ENCODE data around the genes RNF125 and ASXL3.

- PRO-cap, 3 experiments, result no peak in any of the 3 experiments
- RAMPAGE, long total RNA, 2 experiments, result no peak in any of the 2 experiments
- RRBS, result no CpG with 5 or more reads among the region's 14 CpGs
These were observed 184.4 kb downstream of the CDH2 start for GRCh38 chr18:27992412-27993079.

DNA sequence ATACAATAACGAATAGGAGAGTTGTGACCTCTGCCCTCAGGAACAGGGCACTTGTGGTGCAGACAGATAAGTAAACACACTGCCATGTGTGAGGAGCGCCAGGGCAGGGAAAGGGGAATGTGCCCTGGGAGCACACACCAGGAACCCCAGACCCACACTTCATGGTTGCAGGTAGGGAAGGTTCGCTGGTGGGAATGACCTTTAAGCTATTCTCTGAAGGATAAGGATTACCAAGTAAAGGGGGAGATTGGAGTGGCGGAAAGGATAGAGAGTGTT is 42.2 kb upstream of the DSC1 start:
- PRO-cap, 3 experiments, result no peak in any of the 3 experiments
- RAMPAGE, long total RNA, 2 experiments, result no peak in any of the 2 experiments
- RRBS, result no CpG with 5 or more reads among the region's 4 CpGs

DNA sequence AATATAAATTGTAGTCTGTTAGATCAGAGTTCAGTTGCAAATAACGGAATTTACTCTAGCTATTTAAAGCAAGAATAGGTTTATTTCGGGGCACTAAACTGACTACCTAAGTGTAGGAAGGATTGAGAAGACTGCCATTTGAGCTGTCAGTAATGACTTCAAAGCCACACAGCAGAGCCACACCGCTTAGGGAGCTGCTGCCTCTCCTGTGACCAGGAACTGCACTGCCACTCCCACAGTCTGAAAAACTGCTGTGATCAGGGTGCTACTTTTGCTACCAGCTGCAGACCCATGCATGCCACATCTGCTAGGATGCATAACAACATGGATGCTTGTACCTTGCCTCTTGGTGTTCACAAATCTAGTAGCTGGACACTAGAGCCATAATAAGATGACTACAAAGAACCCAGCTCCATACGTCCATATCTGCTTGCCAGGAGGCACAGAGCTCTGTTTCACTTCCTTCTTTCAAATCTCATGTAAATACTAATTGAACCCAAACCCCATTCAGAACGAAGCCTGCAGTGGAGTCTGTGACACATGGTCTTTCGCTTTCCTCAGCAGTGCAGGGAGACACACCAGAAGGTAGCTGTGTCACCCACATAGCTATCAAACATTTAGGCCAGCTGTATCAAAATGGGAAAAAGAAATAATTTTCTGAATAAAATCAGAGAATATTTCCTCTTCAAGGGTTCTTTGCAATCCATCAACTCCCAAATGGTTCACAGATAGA is 2.3 kb downstream of the DSG2 start:
- PRO-cap, 3 experiments, result no peak in any of the 3 experiments
- RAMPAGE, long total RNA, 2 experiments, result no peak in any of the 2 experiments
- RRBS, result no CpG with 5 or more reads among the region's 6 CpGs

DNA sequence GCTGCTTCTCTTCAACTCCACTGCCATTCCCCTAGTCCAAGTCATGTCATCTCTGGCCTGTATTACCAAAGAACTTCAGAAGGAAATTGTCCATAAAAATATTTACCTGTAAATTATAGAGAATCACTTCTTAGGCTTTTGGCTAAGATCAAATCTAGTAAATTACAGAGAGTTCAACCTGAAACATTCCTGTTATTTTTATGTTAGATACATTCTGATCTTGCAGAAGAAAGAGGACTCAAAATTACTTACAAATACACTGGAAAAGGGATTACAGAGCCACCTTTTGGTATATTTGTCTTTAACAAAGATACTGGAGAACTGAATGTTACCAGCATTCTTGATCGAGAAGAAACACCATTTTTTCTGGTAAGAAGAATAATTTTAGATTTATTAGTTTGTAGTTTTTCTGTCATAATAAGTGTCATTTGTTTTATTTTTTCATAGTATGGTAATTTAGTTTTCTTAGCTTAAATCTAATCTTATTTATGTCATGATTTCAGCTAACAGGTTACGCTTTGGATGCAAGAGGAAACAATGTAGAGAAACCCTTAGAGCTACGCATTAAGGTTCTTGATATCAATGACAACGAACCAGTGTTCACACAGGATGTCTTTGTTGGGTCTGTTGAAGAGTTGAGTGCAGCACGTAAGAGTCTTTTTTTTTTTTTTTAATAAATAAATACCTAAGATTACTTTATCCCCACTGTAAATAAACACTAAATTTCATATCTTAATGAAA is 22.8 kb downstream of the DSG2 start:
- PRO-cap, 3 experiments, result no peak in any of the 3 experiments
- RAMPAGE, long total RNA, 2 experiments, result no peak in any of the 2 experiments
- RRBS, result no CpG with 5 or more reads among the region's 5 CpGs

DNA sequence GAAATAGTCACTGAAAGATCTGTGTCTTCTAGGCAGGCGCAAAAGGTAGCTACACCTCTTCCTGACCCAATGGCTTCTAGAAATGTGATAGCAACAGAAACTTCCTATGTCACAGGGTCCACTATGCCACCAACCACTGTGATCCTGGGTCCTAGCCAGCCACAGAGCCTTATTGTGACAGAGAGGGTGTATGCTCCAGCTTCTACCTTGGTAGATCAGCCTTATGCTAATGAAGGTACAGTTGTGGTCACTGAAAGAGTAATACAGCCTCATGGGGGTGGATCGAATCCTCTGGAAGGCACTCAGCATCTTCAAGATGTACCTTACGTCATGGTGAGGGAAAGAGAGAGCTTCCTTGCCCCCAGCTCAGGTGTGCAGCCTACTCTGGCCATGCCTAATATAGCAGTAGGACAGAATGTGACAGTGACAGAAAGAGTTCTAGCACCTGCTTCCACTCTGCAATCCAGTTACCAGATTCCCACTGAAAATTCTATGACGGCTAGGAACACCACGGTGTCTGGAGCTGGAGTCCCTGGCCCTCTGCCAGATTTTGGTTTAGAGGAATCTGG is 45.5 kb upstream of the TTR start:
- PRO-cap, 3 experiments, result no peak in any of the 3 experiments
- RAMPAGE, long total RNA, 2 experiments, result no peak in any of the 2 experiments
- RRBS, result no CpG with 5 or more reads among the region's 5 CpGs

DNA sequence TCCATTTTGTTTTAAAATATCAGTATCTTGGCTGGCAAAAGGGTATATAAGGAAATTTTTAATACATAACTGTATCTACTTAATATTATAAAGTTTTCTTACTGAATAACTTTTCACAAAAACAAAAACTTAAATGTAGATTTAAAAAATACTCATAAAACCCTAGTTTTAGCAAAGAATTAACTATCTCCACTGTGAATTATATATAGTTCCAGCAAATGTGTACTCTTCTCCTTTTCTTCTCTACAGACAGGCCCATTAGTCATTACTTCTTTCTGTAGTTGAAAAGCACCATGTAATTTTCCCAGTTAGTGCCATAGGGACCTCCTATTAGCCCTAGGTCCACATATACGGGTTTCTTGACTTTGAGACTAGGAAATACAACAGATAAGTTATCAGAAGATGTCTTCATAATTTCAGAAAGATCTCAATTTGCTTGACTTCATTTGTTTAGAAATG is 31.0 kb downstream of the TTR start:
- PRO-cap, 3 experiments, result no peak in any of the 3 experiments
- RAMPAGE, long total RNA, 2 experiments, result no peak in any of the 2 experiments
- RRBS, result no CpG with 5 or more reads among the region's 1 CpG

DNA sequence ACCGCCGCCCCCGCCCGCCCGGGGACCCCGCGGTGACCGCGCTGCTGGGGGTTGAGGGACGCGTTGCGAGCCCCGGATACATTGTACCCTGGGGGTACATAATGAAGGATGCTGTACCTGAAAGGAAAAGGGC is 1.1 kb upstream of the B4GALT6 start:
- PRO-cap, 3 experiments, result peak in 3 of 3 experiments; most common plus-strand start position 24 of the sequence (in 1)
- RAMPAGE, long total RNA, 2 experiments, result no peak in any of the 2 experiments
- RRBS, result under 1% methylated on average over 13 of the region's 13 CpGs

- PRO-cap, 3 experiments, result no peak in any of the 3 experiments
- RAMPAGE, long total RNA, 2 experiments, result no peak in any of the 2 experiments
- RRBS, result no CpG with 5 or more reads among the region's 6 CpGs
These were observed 85.4 kb downstream of the TRAPPC8 start for GRCh38 chr18:31857396-31858063.

DNA sequence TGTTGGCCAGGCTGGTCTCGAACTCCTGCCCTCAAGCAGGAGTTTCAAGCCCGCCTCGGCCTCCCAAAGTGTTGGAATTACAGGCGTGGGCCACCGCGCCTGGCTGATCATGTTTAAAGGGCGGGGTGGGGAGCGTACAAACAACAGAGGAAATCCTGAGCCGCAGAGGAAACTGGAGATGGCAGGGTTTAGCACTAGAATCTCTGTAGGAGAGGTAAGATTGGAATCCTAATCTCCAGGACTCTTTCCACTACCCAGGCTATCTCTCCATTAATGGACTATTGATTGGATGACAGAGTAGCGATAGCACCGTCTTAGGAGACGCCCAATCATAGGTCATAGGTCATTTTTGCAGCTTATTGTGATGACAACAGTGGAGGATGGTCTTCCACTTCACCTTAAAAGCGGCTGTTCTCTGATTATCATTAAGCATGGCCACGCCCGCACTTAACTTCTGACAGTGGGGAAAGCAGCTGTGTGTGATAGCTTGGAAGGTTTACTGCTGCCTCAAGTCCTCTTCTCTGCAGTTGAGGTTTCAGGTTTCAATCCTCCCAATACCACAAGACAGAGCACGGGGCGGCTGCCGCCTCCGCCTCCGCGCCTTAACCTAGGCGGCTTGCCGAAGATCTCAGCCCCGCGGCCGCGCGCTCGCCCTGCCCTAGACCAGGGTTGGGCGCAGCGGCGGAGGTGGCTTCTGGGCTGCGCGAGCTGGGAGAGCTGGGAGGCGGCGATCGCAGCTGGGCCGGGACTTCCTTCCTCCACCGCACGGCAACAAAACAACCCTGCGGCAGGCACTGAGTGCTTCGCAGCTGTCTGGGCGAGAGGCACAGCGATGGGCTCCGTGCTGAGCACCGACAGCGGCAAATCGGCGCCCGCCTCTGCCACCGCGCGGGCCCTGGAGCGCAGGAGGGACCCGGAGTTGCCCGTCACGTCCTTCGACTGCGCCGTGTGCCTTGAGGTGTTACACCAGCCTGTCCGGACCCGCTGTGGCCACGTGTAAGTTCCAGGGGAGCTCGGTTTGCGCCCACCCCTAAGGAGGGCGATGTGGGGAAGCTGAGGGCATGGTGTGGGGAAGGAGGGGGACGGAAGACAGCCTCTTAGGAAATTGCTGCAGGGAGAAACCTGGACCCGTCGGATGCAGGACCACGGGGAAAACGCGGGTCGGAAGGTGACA is at the start of gene RNF125:
Gene RNF125, plus strand, starts transcription at position 794 of the 1,174 bp plus-strand sequence.
- PRO-cap, 3 experiments, result peak in 3 of 3 experiments; most common plus-strand start position 165 of the sequence (in 3); most common minus-strand start position 665 of the sequence (in 2)
- RAMPAGE, long total RNA, 2 experiments, result start-site peak on the plus strand in 1 of 2 experiments, centred at position 802 of the sequence, 25 reads per replicate
- RRBS, result 1% methylated on average over 7 of the region's 73 CpGs

- PRO-cap, 3 experiments, result no peak in any of the 3 experiments
- RAMPAGE, long total RNA, 2 experiments, result no peak in any of the 2 experiments
- RRBS, result no CpG with 5 or more reads among the region's 1 CpG
These were observed 31.2 kb downstream of the RNF125 start for GRCh38 chr18:32049849-32050108.

DNA sequence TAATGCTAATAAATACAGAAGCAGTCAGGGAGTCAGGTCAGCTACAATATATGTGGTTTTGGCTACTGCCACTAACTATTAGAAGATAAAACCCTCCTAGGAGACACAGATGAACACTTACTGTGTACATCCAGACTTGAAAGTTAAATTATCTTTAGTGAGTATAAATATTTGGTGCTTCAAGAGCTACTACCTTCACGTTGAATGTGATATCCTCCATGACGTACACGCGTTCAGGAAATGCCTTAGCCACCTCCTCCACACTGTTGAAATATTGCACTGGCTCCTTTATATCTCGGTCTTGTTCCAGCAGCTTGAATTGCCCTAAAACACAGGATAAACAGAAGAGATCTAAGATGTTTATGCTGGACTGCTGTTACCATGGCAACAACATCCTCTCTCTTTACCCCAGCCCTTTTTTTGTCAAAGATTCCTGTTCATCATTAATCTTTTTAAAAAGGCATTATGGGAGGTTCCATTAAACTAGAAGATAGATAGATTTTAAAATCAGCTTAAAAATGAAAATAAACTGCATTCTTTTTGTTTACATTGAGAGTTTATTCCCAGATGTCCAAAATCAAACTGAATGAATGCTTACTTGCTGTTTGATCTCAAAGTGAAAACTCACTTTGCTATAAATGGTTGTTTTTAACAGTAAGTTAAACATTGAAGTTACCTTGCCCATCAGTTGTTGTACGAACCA is 120.3 kb downstream of the MEP1B start:
- PRO-cap, 3 experiments, result peak in 1 of 3 experiments; most common minus-strand start position 422 of the sequence (in 1)
- RAMPAGE, long total RNA, 2 experiments, result start-site peak on the minus strand in 1 of 2 experiments, centred at position 419 of the sequence, 11 reads per replicate
- RRBS, result no CpG with 5 or more reads among the region's 6 CpGs

DNA sequence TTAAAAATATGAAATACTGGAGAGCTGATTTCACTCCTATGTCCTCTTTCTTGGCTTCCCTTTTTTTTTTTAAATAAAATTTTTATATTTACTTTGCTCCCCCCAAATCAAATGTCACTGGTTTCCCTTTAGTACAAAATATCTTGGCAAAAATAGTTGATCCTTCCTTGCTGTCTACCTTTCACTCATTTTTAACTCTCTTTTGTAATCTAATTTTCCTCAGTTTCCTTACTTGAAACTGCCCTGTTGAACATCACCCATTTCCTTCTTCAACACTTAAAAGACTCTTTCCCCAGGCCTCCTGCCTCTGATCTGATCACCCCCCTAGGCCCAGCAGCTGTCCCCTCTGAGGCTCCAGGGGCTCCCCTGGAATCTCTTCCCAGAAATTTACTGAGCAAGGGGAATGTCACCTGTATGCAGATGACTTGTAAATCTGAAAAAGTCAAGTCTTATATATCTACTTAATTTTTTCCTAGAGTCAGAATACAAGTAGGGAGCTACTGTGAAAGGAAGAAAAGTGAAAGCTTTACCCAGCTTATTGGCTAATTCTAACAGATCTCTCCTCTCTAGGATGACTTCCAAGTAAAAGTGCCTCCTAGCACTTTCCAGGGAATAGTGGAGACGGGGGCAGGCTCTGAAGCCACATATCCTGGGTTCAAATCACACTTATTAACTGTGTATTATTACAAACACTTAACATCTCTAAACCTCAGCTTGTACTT is 85.4 kb downstream of the GAREM1 start:
- PRO-cap, 3 experiments, result no peak in any of the 3 experiments
- RAMPAGE, long total RNA, 2 experiments, result no peak in any of the 2 experiments
- RRBS, result no CpG with 5 or more reads among the region's 1 CpG

- PRO-cap, 3 experiments, result peak in 3 of 3 experiments; most common plus-strand start chr18:33578226 (in 1); most common minus-strand start chr18:33578218 (in 3)
- RAMPAGE, long total RNA, 2 experiments, result start-site peak on the plus strand in 1 of 2 experiments, at chr18:33578479-33578634 at its widest, 62 reads per replicate
- RRBS, result 1% methylated on average over 13 of the region's 125 CpGs
These were observed at the start of gene ASXL3 for GRCh38 chr18:33577540-33578707. ASXL3 (plus strand) TSS chr18:33578219.

DNA sequence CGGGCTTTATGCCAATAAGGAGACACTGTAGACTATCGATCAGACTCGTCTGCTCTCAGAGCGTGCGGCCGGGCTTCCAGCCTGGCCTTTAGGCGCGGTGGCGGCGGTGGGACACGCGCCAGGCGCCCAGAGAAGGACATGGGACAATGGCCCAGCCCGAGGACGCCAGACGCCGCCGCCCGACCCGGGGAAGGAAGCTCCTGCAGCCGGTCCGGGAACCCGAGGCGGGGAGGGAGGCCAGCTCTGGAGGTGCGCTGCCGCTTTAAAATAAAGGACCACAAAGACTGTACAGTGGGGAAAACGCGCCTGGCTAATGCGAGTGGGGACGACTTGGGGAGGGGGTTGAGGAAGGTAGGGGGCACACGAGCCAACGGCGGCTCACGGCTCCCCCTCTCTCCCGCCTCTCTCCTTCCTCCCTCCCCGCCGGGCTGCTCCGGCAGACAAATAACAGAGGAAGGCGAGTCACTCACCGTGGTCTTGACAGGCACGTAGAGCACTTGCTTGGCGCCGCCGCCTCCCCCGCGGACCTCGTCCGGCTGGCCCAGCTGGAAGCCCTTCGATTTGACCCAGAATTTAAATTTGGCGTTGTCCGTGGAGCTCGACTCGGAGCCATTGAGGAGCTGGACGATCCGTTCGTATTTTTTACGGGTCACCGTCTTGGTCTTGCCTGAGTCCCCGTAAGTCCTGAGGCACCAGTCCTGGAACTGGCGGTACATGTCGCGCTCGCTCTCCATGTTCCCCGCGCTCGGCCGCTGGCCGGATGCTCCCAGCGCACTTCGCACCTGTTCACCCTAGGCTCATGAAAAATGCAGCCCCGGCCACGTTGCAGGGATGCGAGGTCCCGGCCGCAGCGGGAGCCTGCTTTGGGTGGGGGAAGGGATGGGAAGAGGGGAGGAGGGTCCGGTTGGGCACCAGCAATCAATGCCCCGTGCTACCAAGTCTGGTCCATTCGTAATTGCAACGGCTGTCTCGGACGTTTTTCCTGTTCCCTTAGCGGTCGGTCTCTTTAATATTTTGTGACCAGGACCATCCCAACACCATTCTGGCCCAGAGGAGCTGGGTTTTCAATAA is 1.9 kb downstream of the NOL4 start:
- PRO-cap, 3 experiments, result peak in 1 of 3 experiments; most common plus-strand start position 168 of the sequence (in 1)
- RAMPAGE, long total RNA, 2 experiments, result no peak in any of the 2 experiments
- RRBS, result 1% methylated on average over 27 of the region's 84 CpGs

- PRO-cap, 3 experiments, result no peak in any of the 3 experiments
- RAMPAGE, long total RNA, 2 experiments, result no peak in any of the 2 experiments
- RRBS, result no CpG with 5 or more reads among the region's 16 CpGs
These were observed 106.7 kb upstream of the NOL4 start for GRCh38 chr18:34331356-34331810.

GRCh38 chr18:34707703-34708191 is 2.4 kb upstream of the DTNA start:
- PRO-cap, 3 experiments, result no peak in any of the 3 experiments
- RAMPAGE, long total RNA, 2 experiments, result no peak in any of the 2 experiments
- RRBS, result no CpG with 5 or more reads among the region's 4 CpGs

DNA sequence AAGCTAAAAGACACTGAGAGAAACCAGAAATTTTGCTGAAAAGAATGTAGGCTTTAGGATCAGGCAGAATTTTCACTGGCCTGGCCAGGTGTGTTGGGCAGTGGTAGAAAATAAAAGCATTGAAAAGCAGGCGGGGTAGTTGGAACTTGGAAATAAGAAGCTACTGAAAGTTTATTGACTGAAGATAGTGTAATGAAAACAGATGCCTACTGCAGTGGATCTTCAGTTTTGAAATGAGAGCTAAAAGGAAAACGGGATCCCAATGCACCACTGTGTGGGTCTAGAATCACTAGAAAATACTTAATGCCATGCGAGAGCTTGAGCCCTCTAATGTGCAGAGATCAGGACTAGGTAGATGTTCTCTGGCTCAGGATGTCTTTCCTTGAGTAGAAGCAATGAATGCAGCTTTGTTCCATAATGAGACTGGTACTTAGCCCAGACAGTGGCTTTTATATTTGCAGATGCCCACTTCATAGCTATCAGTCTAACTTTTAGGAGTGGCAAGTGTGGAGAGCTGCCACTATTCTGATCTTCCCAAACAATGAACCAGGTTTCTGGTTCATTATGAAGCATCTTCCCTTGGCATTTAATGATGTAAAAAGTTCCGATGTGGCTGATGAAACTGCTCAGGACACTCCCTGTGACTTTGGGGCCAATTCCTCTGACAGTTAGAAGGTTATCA is 5.3 kb downstream of the MAPRE2 start:
- PRO-cap, 3 experiments, result no peak in any of the 3 experiments
- RAMPAGE, long total RNA, 2 experiments, result no peak in any of the 2 experiments
- RRBS, result no CpG with 5 or more reads among the region's 4 CpGs

- PRO-cap, 3 experiments, result no peak in any of the 3 experiments
- RAMPAGE, long total RNA, 2 experiments, result no peak in any of the 2 experiments
- RRBS, result no CpG with 5 or more reads among the region's 6 CpGs
These were observed 34.0 kb downstream of the MAPRE2 start for GRCh38 chr18:35075121-35075758.

GRCh38 chr18:35122579-35123167 is 81.5 kb downstream of the MAPRE2 start:
- PRO-cap, 3 experiments, result no peak in any of the 3 experiments
- RAMPAGE, long total RNA, 2 experiments, result no peak in any of the 2 experiments
- RRBS, result no CpG with 5 or more reads among the region's 15 CpGs

DNA sequence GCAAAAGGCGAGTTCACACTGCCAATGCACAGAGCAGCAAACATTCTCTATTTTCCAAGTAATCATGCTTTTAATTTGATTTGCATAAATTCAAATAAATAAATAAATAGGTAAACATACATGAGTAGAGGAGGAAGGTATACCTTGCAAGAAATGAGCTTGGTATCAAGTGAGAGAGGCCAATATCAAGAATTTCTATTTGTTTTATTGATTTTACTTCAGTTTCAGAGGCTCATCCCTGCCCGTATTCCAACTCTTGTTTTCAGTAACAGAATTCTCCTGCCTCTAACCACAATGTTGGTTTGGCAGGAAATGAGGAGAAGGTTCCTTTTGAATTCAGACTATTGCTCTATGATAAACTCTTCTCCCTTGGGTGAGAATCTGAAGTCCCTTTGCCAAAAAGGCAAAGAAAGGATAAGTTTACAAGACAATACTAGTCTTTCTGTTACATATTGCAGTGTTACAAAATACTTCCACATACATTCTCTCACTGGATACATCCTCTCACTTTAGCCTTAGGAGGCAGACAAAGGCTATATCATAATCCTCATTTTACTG is 68.3 kb upstream of the ZNF397 start:
- PRO-cap, 3 experiments, result no peak in any of the 3 experiments
- RAMPAGE, long total RNA, 2 experiments, result no peak in any of the 2 experiments
- RRBS, result no CpG with 5 or more reads among the region's 2 CpGs